ENCODE results near the gene LANCL2.

GRCh38 chr7:55207767-55208564 lies 157.2 kb upstream of the LANCL2 start:
- PRO-cap, 4 experiments: no peak in any of the 4 experiments
- RAMPAGE, long total RNA, 2 experiments: no peak in any of the 2 experiments

DNA sequence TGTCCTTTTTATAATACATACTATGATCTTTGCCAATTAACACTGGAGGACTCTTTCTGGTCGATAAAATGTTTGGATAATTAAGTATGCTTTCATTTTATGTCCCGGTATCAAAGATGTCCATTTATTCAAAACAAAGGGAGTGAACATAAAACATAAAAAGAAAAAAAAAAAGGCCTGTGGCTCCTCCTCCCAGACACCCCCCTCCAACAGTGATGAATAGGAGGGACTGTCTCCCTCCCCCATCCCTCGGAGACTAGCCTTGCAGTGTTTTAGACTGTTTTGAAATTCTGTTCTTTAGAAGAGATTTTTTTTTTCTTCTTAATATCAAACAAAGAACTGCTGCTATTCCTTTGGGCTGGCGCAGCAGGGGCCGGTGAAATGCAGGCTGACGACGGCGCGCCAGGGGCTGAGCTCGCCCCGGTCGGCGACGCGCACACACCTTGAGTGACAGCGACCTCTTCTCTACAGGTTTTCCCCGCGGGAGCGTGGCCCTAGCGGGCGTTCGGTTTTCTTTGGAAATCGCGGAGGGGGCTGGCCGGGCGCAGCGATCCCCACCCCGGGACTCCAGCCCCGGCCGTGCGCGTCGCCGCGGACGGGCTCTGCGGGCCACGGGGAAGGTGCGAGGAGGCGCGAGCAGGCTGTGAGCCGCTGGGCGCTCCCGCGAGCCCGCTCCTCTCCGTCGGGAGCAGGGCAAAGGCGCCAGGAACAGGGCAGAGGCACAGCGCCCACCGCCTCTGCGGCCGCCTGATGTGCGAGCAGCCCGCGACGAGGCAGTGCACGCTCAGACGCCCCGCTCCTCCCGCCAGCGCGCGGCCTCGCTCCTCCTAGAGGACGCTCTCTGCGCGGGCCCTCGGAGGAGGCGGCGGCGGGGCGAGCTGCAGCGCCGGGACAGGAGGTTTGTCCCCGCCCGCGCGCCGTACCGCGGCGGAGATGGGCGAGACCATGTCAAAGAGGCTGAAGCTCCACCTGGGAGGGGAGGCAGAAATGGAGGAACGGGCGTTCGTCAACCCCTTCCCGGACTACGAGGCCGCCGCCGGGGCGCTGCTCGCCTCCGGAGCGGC lies at the start of gene LANCL2:
TSS of gene LANCL2 (plus strand) at position 245 of the 1,064 bp plus-strand sequence.
- PRO-cap, 4 experiments: peak in 4 of 4 experiments; most common plus-strand start position 951 of the sequence (in 2); most common minus-strand start position 893 of the sequence (in 3)
- RAMPAGE, long total RNA, 2 experiments: no peak in any of the 2 experiments

GRCh38 chr7:55515440-55516441 lies 56.6 kb downstream of the VOPP1 start:
- PRO-cap, 4 experiments: peak in 1 of 4 experiments; most common plus-strand start chr7:55516134 (in 1)
- RAMPAGE, long total RNA, 2 experiments: no peak in any of the 2 experiments

GRCh38 chr7:55532890-55534151 lies 39.0 kb downstream of the VOPP1 start:
- PRO-cap, 4 experiments: peak in 1 of 4 experiments; most common plus-strand start chr7:55533628 (in 1); most common minus-strand start chr7:55533527 (in 1)
- RAMPAGE, long total RNA, 2 experiments: no peak in any of the 2 experiments

DNA sequence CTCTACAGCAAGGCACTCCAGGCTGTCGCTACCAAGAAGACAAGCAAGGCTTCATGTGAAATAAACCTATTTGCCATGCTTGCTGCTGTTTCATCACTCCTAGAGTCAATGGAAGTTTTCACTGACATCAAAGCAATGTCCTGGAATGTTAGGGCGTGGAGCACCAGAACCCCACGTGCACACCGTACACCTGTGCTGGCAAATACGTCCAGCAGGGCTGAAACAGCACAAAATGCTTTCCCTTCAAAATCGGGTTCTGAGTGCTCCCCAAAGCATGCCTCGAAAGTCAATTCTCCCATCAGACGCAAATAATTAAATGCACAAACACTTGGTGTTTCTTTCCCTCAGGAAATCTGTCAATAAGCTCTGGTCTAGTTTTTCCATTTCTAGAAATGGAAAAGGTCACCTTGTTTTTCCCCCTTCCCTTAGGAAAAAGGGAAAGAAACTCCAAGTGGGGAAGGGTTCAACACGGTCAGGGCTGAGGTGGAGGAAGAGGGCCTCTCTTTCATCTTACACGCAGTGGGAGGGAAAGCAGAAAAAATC lies 21.1 kb downstream of the VOPP1 start:
- PRO-cap, 4 experiments: no peak in any of the 4 experiments
- RAMPAGE, long total RNA, 2 experiments: no peak in any of the 2 experiments

DNA sequence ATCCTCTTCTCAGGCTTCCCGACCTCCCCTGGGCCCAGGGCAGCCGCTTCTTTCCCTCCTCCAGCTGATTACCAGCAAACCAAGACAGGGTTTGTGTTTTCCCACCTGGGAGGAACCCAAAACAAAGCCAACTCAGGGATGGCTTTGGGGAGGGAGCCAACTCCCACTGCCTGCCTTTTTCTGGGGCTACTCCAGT lies 116.4 kb upstream of the VOPP1 start:
- PRO-cap, 4 experiments: no peak in any of the 4 experiments
- RAMPAGE, long total RNA, 2 experiments: no peak in any of the 2 experiments

DNA sequence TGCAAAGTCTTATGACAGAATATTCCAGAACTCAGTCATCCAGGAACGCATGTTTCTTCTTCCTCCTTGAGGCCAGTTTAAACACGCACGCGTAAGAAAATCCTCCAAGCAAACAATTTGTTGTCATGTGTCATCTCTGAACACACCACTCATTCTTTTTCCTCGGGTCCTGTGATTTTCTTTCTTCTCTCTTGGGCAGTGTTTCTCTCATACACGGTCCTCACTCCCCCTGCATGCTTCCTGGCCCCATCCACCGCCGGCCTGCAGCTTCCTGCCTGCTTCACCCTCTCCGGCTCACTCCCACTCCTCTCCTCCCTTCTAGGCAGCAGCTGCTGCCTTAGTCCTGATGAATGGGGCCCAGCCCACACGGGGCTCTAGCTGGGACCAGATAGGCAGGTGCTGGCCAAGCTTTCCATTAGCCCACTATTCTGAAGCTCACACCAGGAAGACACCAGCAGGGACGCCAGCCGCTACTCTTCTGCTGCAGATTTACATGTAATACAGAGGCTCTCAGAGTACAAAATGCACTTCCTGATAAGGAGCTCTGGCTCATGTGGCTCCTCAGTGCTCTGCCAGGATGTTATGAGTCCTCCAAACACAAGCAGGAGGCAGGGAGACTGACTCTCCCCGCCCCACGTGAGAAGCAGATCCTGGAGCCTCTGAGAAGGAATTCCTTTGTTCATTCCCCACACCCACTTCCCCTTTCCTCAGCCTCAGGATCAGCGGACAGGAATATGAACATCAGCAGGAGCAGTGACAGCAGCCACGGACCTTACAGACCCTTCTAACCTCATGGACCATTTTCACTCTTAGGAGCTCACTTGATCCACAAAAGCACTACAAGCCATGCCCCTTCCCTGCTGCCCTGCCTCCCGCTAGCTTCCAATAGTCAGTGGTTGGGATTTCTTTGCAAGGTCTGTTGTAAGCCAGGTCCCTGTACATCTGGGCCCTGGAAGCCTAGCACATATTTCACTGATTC lies 117.0 kb upstream of the VOPP1 start:
- PRO-cap, 4 experiments: peak in 3 of 4 experiments; most common minus-strand start position 584 of the sequence (in 3)
- RAMPAGE, long total RNA, 2 experiments: no peak in any of the 2 experiments

DNA sequence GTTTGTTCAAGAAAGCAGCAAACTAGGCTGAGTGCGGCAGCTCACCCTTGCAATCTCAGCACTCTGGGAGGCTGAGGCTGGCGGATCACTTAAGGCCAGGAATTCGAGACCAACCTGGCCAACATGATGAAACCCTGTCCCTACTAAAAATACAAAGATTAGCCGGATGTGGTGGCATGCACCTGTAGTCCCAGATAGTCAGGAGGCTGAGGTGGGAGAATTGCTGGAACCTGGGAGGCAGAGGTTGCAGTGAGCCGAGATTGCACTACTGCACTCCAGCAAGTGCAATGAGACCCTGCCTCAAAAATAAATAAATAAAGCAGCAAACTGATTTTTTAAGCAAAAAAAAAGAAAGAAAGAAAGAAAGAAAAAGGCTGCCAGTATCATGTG lies 9.5 kb downstream of the NIPSNAP2 start:
- PRO-cap, 4 experiments: no peak in any of the 4 experiments
- RAMPAGE, long total RNA, 2 experiments: no peak in any of the 2 experiments

- PRO-cap, 4 experiments: no peak in any of the 4 experiments
- RAMPAGE, long total RNA, 2 experiments: no peak in any of the 2 experiments
Observed at GRCh38 chr7:56017075-56017539, 34.1 kb downstream of the PSPH start.

- PRO-cap, 4 experiments: no peak in any of the 4 experiments
- RAMPAGE, long total RNA, 2 experiments: no peak in any of the 2 experiments
Observed at GRCh38 chr7:56061583-56062053, 2.5 kb upstream of the SUMF2 start.

- PRO-cap, 4 experiments: no peak in any of the 4 experiments
- RAMPAGE, long total RNA, 2 experiments: no peak in any of the 2 experiments
Observed at GRCh38 chr7:56087195-56087659, 5.5 kb downstream of the PHKG1 start.

GRCh38 chr7:56104844-56105357 lies 1.4 kb downstream of the CHCHD2 start:
- PRO-cap, 4 experiments: no peak in any of the 4 experiments
- RAMPAGE, long total RNA, 2 experiments: no peak in any of the 2 experiments

DNA sequence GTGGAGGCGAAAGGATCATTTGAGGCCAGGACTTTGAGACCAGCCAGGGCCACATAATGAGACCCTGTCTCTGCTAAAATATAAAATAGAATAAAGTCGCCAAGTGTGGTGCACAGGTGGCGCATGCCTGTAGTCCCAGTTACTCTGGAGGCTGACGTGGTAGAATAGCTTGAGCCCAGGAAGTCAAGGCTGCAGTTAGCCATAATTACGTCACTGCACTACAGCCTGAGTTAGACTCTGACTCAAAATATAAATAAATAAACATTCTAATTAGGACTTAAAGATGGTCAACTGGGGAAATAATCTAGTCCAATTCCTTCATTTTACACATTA lies 771 bp downstream of the CHCHD2 start:
- PRO-cap, 4 experiments: no peak in any of the 4 experiments
- RAMPAGE, long total RNA, 2 experiments: no peak in any of the 2 experiments

- PRO-cap, 4 experiments: no peak in any of the 4 experiments
- RAMPAGE, long total RNA, 2 experiments: no peak in any of the 2 experiments
Observed at GRCh38 chr7:56256178-56256621, 140.0 kb upstream of the NUPR2 start.

DNA sequence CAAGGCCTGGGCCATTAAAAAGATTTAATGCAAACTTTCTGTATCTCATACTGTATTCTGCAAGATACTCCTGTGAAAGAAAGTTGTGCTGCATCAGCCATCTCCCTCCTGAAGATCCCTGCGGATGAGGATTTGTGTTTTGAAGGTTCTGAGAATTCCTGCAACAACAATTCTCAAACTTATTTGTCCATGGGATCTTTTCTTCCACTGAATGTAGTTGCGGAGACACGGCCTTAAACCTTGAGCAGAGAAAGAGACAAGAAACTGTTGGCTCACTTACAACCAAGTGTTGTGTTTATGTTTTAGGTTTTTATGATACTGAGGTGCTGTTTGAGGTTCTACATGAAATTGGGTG lies 1615.4 kb upstream of the ZNF722 start:
- PRO-cap, 4 experiments: peak in 3 of 4 experiments; most common minus-strand start position 234 of the sequence (in 3)
- RAMPAGE, long total RNA, 2 experiments: no peak in any of the 2 experiments

- PRO-cap, 4 experiments: no peak in any of the 4 experiments
- RAMPAGE, long total RNA, 2 experiments: no peak in any of the 2 experiments
Observed at GRCh38 chr7:64888019-64888587, 15.0 kb upstream of the ZNF273 start.

- PRO-cap, 4 experiments: peak in 2 of 4 experiments; most common plus-strand start chr7:64889093 (in 2); most common minus-strand start chr7:64889032 (in 2)
- RAMPAGE, long total RNA, 2 experiments: no peak in any of the 2 experiments
Observed at GRCh38 chr7:64888588-64889793, 14.1 kb upstream of the ZNF273 start.

- PRO-cap, 4 experiments: no peak in any of the 4 experiments
- RAMPAGE, long total RNA, 2 experiments: no peak in any of the 2 experiments
Observed at GRCh38 chr7:64997138-64997762, 9.2 kb downstream of the ERV3-1 start.

DNA sequence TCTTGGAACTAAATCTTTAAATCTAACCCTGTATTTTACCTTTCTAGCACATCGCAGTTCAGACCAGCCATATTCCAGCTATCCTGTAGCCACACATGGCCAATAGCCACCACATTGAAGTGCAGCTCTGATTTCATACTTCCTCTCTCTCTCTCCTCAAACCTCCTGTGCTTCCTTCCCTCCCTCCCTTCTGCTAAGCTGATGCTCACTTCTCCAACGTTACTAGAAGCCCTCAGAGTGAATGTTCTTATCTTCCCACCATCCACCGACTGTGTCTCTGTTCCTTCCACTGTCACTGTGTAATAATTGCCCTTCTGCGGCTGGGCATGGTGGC lies 574 bp upstream of the ERV3-1 start:
- PRO-cap, 4 experiments: no peak in any of the 4 experiments
- RAMPAGE, long total RNA, 2 experiments: no peak in any of the 2 experiments

DNA sequence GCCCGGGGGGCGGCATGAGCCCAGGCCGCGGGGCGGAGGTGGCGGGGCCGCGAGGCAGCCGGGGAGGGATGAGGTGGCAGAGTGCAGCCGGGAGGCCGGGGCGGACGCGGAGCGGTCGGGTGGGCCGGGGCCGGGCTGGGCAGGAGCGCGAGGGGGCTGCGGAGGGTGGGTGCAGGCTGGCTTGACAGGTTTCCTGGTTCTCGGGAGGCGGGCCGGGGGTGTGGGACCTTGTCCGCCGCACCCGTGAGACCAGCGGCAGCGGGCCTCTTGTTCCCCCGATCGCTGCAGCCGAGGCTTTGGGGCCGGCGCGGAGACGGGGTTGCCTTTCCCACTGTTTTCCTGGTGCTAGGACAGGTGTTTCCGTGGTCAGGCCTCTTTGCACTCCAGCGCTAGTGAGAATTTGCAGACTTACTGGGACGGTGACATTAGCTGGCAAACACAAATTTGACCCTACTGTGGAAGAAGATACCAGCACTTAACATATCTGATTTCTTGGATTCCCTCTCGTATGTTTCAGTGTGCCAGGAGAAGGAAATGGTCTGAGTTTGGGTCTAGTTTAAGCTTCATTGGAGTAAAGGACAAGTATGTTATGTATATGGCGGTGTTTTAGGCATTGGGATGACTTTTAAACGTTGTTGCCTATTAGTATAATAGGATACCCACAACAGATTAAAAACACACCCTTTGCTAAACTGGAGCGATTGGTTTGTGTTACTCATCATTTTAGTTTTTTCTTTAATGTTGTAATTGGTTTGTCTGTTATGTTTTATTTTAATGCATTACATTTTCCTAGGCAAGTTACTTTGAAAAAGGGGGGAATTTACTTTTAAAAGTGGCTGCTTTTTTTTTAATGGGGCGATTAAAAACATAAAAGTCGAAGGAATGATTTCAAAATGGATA lies 32.5 kb upstream of the ERV3-1 start:
- PRO-cap, 4 experiments: peak in 4 of 4 experiments; most common minus-strand start position 298 of the sequence (in 4)
- RAMPAGE, long total RNA, 2 experiments: no peak in any of the 2 experiments